Jurkat, Clone E6-1 (cell line): ENCODE results near the genes SLC31A2 and ALAD.

DNA sequence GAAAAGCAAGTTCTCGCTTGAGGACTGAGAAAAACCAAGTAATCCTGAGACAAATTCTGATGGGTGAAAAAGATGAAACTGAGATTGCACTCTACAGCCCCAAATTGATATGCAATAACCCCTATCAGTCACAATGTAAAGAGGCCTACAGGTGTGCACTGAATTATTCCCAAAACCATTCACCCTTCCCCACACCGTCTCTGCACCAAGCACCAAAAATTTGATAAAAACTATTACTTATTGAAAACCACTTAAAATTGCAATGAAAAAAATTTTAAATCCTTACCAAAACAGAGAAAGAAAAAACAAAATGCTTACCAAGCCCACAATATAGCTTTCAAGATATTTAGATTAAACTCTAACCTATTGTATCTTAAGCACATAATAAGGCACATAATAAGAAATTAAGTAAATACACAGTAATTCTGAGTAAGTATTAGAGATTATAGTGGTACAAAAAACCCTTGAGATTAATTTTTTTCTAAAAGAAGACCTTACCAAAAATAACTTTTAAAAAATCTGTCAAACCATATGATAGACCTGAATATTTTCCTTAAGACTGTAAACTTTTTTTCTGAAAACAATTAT is 47.4 kb upstream of the SUSD1 start:
- RRBS, result no CpG with 5 or more reads among the region's 2 CpGs

GRCh38 chr9:112332372-112332798 is 1.0 kb downstream of the PTBP3 start:
- RRBS, result no CpG with 5 or more reads among the region's 8 CpGs

GRCh38 chr9:112487335-112488055 is 868 bp downstream of the KIAA1958 start:
- RRBS, result no CpG with 5 or more reads among the region's 40 CpGs

GRCh38 chr9:112505525-112506129 is 19.0 kb downstream of the KIAA1958 start:
- RRBS, result no CpG with 5 or more reads among the region's 5 CpGs

GRCh38 chr9:112556144-112556424 is 69.5 kb downstream of the KIAA1958 start:
- RRBS, result no CpG with 5 or more reads among the region's 3 CpGs

GRCh38 chr9:112570671-112571027 is 84.0 kb downstream of the KIAA1958 start:
- RRBS, result no CpG with 5 or more reads among the region's 4 CpGs

GRCh38 chr9:112597733-112598450 is 111.3 kb downstream of the KIAA1958 start:
- RRBS, result no CpG with 5 or more reads among the region's 6 CpGs

DNA sequence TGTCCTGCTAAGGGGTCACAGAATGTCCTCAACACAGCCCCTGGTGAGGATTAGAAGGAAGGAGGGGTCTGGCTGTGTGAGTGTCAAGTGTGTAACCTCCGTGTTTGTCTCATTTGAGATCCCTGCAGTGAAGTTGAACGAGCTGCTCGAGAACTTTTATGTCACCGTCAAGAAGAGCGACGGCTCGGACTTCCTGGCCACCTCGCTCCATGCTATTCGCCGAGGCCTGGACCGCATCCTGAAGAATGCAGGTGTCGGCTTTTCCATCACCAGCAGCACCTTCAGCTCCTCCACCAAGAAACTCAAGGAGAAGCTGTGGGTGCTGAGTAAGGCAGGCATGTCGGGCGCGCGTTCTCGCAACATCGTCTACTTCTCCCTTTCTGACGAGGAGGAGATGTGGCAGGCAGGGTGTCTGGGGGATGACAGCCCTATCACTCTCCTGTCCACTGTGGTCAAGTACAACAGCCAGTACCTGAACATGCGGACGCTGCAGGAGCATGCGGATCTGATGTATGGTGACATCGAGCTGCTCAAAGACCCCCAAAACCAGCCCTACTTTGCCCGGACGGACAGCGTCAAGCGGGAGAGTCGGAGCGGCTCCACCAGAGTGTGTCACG is 58.7 kb downstream of the INIP start:
- RRBS, result 96% methylated on average over 7 of the region's 30 CpGs

DNA sequence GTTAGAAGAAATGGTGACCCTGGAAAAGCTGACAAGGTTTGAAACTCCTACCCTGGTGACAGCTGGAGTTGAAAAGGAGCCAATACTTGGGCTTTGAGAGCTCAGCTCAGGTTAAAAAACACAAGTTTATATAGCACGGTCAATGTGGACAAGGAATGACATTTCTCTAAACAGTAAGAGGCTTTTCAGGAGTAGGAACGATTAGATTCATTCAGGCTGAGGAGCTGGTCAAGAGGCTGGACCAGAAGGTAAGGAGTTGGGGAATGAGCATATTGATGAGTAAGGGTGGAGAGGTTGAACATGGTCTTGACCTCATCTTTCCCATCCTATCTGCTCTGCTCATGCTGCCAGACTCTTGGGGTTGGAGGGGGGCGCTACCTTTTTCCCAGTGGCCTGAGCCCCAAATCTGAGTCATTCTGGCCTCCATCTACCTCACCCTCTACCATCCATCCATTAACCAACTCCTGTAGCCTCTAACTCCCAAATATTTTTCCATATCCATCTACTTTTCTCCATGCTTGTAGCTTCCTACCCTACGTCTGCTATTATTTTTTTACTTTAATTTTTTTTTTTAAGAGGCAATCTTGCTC is 13.4 kb downstream of the SLC46A2 start:
- RRBS, result no CpG with 5 or more reads among the region's 4 CpGs

GRCh38 chr9:113150513-113151367 is at the start of gene SLC31A2:
Gene SLC31A2 (plus strand): TSS chr9:113151007.
- RRBS, result 2% methylated on average over 27 of the region's 72 CpGs

GRCh38 chr9:113166410-113166940 is 15.7 kb downstream of the SLC31A2 start:
- RRBS, result no CpG with 5 or more reads among the region's 7 CpGs

DNA sequence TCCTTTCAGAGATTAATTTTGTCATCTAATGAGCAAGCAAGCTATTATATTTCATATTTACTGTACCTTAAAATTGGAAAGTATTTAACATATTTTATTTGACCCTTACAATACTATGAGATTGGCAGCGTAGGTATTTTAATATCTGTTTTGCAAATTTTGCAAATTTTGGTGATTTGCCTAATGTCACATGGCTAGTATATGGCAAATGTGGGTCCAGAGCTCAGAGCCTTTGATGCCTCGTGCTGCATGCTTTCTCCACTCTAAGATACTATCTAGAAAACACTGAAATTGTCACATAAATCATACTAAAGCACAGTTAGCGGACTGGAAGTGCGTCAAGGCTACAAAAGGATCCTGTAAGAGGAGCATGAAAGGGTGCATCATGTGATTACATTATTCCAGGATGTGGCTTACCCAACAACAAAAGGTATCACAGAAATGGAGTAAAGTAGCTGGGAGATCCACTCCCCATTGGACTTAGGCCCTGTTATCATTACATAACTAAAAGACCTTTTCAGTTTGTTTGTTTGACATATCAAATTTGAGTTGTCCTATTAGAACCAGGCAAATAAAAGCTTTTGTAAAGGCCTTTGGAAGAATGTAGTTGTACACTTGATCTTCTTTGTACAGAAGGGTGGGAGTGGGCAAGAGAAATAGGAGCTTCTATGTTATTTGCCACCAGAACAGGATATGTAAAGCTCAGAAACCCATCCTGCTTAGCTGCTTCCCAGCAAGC is 6.8 kb downstream of the SLC31A1 start:
- RRBS, result no CpG with 5 or more reads among the region's 4 CpGs

DNA sequence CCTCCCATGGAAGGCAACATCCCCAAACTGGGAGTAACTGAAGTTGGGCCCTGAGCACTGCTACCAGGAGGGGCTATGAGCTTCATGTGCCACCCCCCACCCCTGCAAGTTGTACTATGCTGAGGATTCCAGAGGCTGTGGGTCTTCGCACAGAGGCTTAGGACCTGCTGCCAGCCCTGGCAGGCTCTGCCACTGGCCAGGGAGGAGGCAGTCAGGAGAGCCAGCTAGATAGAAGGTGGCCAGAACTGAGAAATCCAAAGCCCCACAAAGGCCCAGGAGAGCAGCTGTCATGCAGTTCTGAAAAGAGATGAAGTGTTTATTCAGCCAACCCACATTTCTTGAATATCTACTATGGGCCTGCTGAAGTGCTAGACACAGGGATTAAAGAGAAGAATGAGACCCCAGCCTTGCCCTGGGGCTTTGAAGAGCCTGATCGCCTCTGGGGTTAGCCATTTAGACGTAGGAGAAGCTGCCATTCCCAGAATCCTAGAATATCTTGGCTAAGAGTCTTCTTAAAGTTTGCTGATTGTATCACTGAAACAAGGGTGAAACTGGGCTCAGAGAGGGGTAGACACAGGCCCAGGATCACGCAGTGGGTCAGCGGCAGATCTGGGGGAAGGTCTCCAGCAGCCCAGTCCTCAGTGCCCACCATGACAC is 1.3 kb downstream of the ALAD start:
- RRBS, result no CpG with 5 or more reads among the region's 5 CpGs

DNA sequence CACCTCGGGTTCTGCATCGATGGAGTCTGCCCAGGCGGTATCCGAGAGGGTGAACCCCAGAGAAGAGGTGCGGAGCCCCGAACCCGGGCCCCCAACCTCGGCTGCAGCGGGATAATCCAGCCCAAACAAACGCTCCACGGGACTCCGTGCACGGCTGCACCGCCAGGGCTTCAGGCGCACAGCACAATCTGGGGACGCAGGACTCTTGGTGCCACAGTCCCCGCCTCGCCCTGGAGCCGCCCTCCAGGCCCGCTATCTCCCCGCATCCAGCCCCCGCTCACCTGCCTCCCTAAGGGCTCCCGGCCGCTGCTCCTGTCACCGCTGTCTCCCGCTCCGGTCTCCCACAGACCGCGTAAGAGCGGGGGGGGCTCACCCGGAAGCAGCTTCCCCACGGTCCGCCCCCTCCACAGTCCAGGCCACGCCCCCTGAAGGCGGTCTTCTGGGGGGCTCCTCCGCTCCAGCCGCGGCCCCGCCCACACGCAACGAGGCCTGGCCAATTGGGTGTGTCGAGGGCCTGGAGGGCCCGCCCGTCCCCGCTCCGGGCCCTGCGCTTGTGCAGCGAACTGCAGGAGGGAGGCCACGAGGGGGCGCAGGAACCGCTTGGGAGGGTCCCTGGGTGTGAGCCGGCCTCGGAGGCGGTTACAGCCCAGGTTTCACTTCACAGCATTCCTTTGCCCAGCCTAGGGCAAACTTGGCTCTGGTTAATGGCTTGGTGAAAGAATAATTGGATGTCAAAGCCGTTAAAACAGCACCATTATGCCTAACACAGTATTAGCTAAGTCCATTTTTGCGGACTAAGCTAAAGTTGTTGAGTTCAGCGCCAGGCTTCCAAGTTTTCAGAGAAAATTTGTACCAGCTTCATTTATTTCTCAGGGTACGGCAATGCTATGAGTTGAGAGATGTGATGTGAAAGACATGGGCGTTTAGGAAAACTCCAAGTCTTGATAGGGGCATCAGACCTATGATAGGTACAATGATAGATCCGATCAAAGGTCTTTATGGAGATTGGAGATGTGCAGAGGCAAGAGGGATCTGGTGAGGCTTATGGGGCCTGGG is at the start of gene ALAD:
Gene ALAD, minus strand, starts transcription at position 354 of the 1,056 bp plus-strand sequence.
- RRBS, result 1% methylated on average over 8 of the region's 60 CpGs

DNA sequence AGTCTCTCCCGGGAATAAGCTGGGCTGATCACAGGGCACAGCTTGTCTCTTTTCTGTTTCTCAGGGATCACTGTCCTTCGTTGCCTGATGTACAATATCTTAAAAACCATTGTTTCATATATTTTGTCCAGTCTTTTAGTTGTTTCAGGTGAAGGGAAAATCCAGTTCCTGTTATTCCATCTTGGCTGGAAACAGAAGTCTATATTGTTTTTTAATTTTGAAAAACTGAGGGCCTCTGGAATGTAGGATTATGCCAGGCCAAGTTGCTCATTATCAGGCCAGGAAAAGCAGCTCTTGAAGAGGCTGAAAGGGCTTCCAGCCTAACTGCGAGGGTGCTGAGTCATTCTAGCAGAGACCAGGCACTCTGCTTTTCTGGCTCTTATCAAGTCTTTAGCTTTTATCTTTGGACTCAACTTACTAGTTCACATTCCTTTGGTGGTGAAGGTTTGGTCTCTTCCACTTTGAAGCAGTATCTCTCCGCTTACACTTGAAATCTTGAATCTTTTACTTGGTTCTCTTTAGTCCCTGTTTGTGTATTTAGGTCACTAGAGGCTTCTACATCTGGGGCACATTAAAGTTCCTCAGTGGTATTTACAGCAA is 8.3 kb upstream of the RGS3 start:
- RRBS, result no CpG with 5 or more reads among the region's 4 CpGs

- RRBS, result no CpG with 5 or more reads among the region's 26 CpGs
Measured at GRCh38 chr9:113501022-113502183, 37.9 kb downstream of the RGS3 start.

DNA sequence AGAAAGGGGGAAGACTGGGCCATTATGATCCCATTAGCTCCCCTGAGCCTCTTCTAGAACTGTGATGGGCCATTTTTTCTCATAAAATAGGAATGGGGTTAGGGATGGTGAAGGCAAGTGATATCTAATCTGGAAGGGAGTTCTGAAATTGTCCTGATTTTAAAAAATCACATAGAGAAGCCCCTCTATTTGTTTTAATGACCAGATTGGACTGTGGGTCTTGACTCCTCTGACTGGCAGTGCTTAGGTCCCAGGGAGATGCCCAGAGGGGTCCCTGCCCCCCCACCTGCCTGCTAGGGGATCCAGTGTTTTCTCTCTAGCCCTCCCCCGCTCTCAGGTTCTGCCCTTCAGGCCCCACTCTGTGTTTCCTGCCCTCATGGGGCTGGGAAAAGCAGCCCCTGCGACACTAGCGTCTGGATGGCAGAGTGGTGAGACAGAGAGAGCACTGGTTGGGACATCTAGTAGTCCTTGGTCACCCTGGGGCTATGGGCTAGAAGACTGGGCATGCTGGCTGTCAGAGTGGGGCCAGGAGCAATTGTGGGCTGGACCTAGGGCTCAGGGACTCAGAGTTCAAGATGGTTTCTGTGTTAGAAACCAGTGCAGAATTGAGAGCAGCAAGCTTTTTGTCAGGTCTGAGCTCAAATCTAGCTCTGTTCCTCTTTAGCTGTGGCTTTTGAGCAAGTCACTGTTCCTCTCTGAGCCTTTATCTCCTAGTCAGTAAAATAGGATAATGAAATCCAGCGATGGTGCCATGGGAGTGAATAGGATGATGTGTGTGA is 38.8 kb downstream of the RGS3 start:
- RRBS, result no CpG with 5 or more reads among the region's 4 CpGs

- RRBS, result no CpG with 5 or more reads among the region's 4 CpGs
Measured at GRCh38 chr9:113526880-113527354, 63.4 kb downstream of the RGS3 start.

GRCh38 chr9:113573393-113573842 is 109.9 kb downstream of the RGS3 start:
- RRBS, result no CpG with 5 or more reads among the region's 8 CpGs

DNA sequence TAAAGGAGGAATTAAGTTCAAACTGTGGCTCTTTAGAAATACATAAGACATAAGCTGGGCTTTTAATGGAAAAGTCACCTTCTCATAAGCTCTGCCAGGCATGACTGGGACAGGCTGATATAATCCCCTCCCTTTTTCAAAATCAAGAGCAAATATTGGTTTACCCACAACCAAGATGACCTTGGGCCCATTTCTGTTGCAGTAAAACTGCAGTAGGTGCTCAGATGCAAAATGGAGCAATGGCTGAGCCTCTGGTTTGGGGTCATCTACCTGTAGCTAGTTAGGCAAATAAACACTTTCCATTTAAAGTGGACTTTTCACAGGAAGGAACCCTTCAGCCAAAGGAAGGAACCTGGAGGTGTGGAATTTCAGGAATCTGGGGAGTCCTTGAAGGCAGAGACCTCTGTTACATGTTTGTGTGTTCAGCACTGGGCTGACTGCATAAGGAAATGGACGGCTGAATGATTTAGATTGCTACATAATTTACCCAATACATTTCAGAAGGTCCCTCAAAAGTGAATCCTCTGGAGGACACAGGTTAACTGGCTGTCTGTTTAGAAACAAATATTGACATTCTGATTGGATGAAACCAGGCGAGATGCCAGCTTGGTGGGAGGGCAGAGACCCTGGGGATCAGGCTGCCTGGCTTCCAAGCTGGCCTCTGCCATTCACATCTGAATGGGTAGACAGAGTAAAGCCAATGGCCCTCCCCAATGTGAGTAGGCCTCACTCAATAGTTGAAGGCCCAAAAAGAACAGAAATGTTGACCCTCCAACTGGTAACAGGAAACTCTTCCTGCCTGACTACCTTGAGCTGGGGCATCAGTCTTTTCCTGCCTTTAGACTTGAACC is 170.0 kb upstream of the ZNF618 start:
- RRBS, result no CpG with 5 or more reads among the region's 2 CpGs